HGPS cell (cell line): Measurements from ENCODE around the genes EIF2B2, JDP2 and LRRC74A.

- RRBS = 2% methylated on average over 13 of the region's 67 CpGs
Measured at GRCh38 chr14:75002253-75003207, at the start of gene EIF2B2. Gene EIF2B2, plus strand, starts transcription at chr14:75002921.

GRCh38 chr14:75138343-75138872, 11.6 kb upstream of the NEK9 start:
- RRBS = no CpG with 5 or more reads among the region's 2 CpGs

GRCh38 chr14:75184015-75184404, 7.6 kb upstream of the TMED10 start:
- RRBS = no CpG with 5 or more reads among the region's 5 CpGs

DNA sequence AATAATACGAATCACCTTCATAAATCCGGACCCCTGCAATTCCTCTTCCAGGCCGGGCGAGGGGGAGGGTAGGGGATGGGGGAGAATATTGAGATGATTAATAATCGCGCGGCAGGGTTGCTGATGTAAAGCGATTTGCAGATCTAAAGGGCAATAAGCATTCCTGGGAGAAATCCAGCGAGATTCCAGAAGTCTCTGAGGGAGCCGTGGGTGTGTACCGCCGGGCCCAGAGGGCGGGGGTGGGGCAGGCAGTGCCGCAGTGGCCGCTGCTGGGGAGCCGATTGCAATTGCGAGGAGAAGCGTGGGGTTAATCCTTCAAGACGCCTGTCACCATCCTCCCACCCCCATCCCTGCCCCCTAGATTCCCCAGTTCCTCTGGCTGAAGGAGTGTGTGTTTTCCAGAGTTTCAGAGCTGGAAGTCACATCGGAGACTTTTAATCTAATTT, 16.4 kb downstream of the FOS start:
- RRBS = no CpG with 5 or more reads among the region's 20 CpGs

- RRBS = no CpG with 5 or more reads among the region's 4 CpGs
Measured at GRCh38 chr14:75339010-75339610, 60.5 kb downstream of the FOS start.

- RRBS = no CpG with 5 or more reads among the region's 3 CpGs
Measured at GRCh38 chr14:75380774-75381228, 47.0 kb upstream of the JDP2 start.

GRCh38 chr14:75401320-75401892, 26.4 kb upstream of the JDP2 start:
- RRBS = no CpG with 5 or more reads among the region's 14 CpGs

- RRBS = 0% methylated on average over 1 of the region's 10 CpGs
Measured at GRCh38 chr14:75427365-75427563, 558 bp upstream of the JDP2 start.

DNA sequence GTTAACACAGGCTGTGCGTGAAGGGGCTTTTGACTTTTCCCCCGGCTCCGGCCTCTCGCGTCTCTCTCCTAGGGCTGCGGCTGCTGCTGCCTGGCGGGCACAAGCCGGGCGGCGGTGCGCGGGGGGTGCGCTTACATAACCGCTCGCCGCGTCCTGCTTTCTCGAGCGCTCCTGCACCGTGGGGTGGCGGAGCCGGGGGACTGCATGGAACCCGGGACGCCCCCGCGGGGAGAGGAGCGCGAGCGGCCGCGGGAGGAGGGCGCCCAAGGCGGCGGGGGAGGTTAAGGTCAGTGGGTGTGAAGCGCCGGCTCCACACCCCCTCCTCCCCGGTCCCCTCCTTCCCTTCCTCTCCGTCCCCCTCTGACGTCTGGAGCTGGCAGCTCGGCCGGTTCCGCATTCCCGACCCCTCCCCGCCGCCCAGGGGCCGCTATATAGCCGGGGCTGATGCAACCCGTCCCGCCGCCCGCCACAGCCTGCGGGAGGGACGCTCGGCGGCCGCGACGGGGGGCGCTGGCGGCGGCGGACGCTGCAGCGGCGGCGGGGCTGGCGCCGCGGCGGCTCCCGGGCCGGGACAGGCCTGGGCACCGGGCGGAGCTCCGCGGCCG, at the start of gene JDP2:
JDP2 (plus strand) TSS at position 459 of the 605 bp plus-strand sequence.
- RRBS = 2% methylated on average over 37 of the region's 77 CpGs

DNA sequence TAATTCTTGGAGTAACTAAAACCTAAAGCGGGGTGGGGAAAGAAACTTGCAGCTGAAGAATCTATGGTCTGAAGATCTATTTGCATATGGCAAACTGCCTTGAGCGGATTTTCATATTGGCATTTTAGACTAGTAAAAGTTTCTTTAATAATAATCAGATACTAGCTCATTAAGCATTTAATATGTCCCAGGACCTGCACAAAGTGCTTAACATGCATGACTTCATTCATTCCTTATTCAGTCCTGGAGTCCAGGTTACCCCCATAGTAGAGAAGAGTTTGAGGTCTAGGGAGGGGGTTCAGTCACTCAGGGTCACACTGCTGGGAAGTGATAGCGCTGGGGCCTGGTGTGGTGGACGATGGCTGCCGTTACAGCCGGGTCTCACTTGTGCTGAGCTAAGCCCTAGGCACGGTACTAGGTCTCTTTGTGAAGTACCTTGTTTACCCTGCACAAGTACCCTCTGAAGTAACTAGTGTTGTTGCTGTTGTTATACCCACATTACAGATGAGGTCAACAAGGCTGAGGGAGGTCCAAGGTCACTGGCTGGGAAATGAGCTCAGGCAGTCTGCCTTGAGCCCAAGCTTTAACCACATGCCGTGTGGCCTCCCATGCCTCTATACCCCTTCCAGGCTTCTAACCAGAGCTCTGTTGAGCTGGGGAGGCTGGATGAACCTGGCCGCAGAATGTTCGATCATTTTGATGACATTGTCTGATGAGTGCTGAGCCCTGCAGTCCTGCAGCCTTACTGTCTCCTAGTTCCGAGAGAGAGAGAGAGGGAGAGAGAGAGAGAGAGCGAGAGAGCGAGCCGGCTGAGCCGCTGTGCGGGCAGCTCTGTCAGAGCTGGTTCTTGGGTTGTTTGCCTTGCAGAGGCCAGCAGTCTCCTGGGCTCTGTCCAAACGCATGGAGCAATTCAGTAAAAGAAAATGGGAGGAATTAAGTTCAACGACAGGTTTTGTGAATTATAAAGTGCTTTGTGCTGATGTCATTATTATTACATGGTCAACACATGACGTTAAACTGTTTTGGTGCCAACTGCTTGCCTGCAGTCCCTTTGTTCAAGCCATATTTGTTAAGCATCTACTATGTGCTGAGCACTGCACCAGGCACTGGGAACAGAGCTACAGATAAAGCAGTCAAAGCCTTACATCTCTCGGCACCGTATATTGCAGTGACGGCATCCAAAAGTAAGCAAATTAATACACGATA, 12.9 kb downstream of the JDP2 start:
- RRBS = no CpG with 5 or more reads among the region's 23 CpGs

GRCh38 chr14:75515005-75515625, 7.2 kb upstream of the BATF start:
- RRBS = no CpG with 5 or more reads among the region's 22 CpGs

GRCh38 chr14:75521289-75521913, 868 bp upstream of the BATF start:
- RRBS = no CpG with 5 or more reads among the region's 9 CpGs

GRCh38 chr14:75994943-75996202, 9.8 kb downstream of the IFT43 start:
- RRBS = no CpG with 5 or more reads among the region's 19 CpGs

- RRBS = no CpG with 5 or more reads among the region's 8 CpGs
Measured at GRCh38 chr14:76090590-76091061, 61.1 kb upstream of the GPATCH2L start.

- RRBS = no CpG with 5 or more reads among the region's 3 CpGs
Measured at GRCh38 chr14:76163527-76163914, 11.8 kb downstream of the GPATCH2L start.

GRCh38 chr14:76329207-76329527, 46.8 kb upstream of the ESRRB start:
- RRBS = no CpG with 5 or more reads among the region's 5 CpGs

- RRBS = no CpG with 5 or more reads among the region's 5 CpGs
Measured at GRCh38 chr14:76811497-76811954, 1.2 kb downstream of the ANGEL1 start.

DNA sequence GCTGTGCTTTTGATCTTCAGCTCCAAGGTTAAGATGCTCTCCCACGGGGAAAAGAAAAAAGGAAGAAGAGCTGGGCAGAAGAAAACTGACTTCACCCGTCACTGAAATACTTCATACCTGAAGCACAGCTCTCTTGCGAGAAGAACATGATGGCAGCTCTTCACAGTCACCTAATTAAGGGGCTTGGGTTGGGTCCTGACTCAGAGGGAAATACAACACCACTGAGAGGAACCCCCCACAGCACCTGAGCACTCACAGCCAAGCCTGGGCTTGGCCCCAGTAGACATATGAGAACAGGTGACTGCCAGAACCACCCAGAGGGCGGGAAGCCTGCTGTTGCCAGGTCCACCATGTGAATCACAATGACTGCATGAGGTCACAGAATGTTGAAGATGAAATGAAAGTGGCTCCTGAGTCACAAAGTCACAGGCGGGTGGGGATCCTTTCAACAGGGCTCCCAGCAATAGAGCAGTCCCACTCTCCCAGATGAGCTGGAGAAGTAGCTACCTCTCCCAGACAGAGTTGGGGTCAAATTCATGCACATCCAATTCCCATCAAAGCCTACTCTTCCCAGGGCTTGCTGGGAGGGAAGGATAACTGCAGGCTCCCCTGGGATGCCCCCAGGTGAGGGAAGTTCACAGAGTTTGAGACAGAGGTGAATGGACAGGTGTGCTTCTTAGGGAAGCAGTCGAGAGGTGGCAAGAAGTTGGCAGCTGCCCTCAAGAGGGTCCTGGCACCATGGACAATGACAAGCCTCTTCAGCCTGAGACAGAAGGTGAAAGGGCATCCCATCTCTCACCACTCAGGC, at the start of gene LRRC74A:
LRRC74A (plus strand) TSS at position 449 of the 808 bp plus-strand sequence.
- RRBS = no CpG with 5 or more reads among the region's 6 CpGs

GRCh38 chr14:76904558-76905486, 78.6 kb downstream of the LRRC74A start:
- RRBS = no CpG with 5 or more reads among the region's 15 CpGs